Omental fat pad (tissue), 4 donors: Measurements from ENCODE around the genes PRR22, NDUFA11, PSPN and VAV1.

GRCh38 chr19:5713029-5713381, 6.9 kb downstream of the LONP1 start:
- PRO-cap, result no peak
- RAMPAGE, long total RNA, 4 experiments, result no peak in any of the 4 experiments

DNA sequence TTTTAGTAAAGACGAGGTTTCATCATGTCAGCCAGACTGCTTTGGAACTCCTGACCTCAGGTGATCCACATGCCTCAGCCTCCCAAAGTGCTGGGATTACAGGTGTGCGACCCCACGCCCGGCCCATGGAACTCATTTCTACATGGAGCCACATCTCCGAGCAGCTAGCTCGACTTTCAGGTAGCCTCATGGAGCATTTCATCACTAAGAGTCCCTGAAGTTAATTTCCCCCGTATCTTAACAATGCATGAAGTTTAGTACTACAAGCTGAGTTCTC, 6.3 kb downstream of the LONP1 start:
- PRO-cap, result no peak
- RAMPAGE, long total RNA, 4 experiments, result no peak in any of the 4 experiments

DNA sequence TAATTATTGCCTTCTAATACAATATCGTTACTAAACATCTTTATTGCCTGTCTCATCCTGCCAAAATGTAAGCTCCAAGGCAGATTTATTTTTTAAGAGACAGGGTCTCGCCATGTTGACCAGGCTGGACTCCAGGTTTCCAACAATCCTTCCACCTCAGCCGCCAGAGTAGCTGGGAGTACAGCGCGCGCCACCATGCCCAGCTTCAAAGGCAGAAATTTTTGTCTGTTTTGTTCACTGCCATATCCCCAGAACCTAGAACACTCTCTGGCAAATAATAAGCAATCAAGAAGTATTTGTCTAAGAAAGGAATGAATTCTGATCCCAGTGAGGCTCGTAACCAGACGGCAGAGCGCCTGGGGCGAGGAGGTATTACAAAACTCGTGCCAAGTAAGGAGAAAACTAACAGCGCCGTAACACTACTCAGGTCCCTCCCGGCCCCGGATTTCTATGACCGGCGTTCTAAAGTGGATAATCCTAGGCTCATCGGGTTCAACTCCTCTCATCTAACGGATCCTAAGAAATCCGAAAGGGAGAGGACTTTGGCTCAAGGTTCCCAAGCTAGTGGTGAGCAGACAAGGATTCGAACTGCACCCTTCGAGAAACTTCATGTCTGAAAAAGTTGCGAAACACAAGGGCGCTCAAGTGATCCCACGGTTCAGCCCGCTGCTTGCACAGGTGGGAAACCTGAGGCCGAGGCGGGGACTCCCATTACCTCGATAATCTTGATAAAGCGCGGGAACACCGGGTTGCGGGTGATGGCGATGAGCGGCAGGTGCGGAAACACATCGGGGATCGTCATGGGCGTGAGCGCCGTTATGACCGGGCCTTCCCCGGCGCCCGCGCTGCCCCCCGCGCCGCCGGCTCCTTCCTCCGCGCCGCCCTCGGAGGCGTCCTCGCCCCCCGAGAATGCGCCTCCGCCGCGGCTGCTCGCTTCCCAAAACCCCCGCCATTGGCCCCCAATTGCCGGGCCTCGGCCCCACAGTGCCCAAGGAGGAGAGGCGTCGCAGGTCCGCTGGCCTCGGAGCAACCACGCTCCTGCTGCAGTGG, 632 bp downstream of the LONP1 start:
- PRO-cap, result no peak
- RAMPAGE, long total RNA, 4 experiments, result no peak in any of the 4 experiments

DNA sequence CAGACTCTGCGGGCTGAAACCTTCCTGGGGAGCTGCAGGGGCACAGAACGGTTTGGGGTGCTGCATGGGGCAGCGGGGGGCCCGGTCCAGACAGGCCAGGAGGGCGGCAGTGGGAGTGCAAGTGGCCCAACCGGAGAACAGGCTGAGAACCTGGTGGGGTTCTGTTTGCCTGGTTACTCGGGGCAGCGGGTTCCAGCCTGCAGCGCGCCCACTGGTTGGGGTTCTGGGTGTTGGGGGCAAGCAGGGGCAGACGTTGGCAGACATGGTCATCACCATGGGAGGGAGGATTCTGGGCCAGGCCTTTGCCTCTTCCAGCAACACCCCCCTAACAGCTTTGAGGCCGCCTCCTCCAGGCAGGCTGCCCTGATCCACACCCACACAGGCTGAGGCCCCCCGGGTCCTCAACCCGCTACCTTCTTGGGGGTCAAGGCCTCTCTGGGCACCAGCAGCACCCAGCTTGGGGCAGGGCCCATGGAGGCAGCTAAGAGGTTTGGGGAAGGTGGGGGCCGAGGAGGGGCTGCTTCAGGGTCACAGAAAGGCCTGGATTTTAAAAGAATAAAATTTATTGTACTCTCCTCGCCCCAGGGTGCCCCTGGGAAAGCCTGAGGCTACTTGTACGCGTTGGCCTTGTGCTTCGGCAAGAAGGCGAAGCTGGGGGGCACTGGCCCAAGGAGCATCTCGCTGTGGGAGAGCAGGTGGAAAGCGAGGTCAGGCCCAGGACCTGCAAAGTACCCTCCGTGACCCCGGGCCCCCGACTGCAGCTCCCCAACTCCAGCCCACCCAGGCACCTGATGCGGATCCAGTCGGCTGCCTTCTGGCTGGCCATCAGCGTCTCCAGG, at the start of gene PRR22:
Gene PRR22, minus strand, starts transcription at position 152 of the 839 bp plus-strand sequence.
- PRO-cap, result no peak
- RAMPAGE, long total RNA, 4 experiments, result no peak in any of the 4 experiments

DNA sequence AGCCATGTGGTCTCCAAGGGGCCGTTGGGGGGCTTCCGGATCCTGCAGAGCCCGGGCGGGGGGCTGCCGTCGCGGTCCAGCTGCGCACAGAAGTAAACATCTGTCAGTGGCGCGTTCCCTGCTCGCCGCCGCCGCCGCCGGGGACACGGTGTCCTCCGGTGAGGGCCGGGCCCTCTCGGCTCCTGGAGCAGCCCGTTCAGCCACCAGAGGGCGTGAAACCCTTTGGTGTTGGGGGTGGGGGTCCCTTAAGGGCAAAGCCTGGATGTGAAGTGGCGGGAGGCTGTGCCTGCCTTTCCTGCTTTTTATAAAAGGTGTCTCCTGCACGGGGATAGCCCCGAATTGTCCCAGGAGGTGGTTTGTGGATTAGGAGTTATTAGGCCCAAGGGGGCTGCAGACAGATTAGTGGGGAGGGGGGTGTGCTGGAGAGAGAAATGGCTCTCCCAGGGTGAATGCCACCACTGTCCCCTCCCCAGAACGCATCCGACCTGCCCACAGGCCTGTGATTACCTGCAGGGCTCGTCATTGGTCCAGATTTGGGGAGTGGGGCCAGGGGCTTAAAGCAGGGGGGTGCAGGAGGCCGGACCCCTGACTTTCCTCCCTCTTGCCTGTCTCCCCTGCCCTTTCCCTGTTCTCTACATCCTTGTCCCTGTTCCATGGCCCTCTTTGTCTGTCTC, 1.1 kb downstream of the NRTN start:
- PRO-cap, result no peak
- RAMPAGE, long total RNA, 4 experiments, result no peak in any of the 4 experiments

DNA sequence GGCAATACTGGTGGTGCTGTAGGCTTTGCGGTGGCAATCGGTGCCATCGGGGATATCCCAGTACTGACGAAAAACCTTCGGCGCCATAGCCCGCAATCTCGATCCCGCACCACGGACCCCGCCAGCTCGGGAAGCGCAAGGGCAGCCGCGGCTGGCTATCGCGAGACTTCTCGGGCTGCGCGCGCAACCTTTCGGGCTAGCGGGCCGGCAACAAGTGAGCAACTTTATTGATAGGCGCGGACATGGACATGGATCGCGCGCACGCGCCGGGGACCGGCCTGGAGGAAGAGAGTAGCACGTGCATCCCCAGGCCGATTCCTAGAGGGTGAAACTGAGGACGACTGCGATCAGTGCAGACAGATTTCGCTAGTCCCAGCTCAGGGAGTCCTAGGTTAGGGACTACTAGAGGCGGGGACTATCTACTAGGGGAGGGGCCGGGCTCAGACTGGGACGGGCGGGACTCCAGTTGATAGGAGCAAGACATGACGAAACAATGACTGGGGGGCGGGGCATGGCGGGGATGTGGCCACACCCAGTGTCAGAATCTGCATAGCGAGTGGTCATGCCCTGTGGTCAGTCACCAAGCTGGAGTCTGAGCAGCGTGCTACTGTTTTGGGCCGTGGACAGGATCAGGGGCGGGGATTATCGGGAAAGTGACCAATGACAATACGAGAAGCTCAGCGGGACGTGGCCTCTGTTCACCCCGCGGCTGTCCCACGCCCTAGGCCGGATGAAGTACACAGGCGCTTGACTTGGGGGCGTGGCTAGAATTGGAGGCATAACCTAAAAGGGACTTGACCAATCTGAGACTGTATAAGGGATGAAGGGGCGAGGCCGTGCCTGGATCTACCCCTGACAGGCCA, at the start of gene NDUFA11:
Gene NDUFA11, minus strand, starts transcription at position 169 of the 863 bp plus-strand sequence.
- PRO-cap, result unidirectional peak, minus-strand start at position 135 of the sequence
- RAMPAGE, long total RNA, 4 experiments, result start-site peak on the minus strand in 4 of 4 experiments, centred at positions 142 to 147 of the sequence, 351 to 4,772 reads per replicate

GRCh38 chr19:5923687-5923999, 9.6 kb downstream of the CAPS start:
- PRO-cap, result no peak
- RAMPAGE, long total RNA, 4 experiments, result no peak in any of the 4 experiments

- PRO-cap, result no peak
- RAMPAGE, long total RNA, 4 experiments, result no peak in any of the 4 experiments
Observed at GRCh38 chr19:5993410-5994790, 16.0 kb upstream of the RANBP3 start.

- PRO-cap, result no peak
- RAMPAGE, long total RNA, 4 experiments, result no peak in any of the 4 experiments
Observed at GRCh38 chr19:6065585-6066293, 44.6 kb downstream of the RFX2 start.

DNA sequence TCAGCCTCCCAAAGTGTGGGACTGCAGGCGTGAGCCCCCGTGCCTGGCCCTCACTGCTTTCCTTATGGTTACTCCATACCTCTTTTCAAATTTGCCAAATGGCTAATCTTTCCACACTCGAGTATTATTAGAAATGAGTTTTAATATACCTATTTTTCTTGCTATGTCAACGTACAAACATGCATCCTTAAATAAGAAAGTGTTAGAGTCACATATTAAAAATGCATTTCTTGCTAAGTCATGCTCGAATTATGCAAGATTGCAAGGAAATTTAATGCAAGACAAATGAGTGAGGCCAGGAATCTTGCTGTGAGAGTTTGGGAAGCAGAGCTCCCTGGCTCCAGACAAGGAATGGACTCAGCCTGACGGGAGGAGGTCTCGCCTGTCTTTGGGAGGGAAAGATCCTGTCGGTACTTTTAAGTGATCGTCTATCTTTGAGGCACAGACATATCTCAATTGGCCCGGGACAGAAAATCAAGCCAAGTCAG, 39.3 kb downstream of the RFX2 start:
- PRO-cap, result no peak
- RAMPAGE, long total RNA, 4 experiments, result start-site peak on the plus strand in 2 of 4 experiments, centred at positions 323 to 335 of the sequence, 13 to 108 reads per replicate

- PRO-cap, result no peak
- RAMPAGE, long total RNA, 4 experiments, result no peak in any of the 4 experiments
Observed at GRCh38 chr19:6103148-6103780, 7.0 kb downstream of the RFX2 start.

- PRO-cap, result no peak
- RAMPAGE, long total RNA, 4 experiments, result no peak in any of the 4 experiments
Observed at GRCh38 chr19:6107711-6108235, 2.5 kb downstream of the RFX2 start.

- PRO-cap, result no peak
- RAMPAGE, long total RNA, 4 experiments, result no peak in any of the 4 experiments
Observed at GRCh38 chr19:6244041-6244305, 35.8 kb downstream of the MLLT1 start.

GRCh38 chr19:6372308-6372636, 322 bp upstream of the ALKBH7 start:
- PRO-cap, result no peak
- RAMPAGE, long total RNA, 4 experiments, result no peak in any of the 4 experiments

DNA sequence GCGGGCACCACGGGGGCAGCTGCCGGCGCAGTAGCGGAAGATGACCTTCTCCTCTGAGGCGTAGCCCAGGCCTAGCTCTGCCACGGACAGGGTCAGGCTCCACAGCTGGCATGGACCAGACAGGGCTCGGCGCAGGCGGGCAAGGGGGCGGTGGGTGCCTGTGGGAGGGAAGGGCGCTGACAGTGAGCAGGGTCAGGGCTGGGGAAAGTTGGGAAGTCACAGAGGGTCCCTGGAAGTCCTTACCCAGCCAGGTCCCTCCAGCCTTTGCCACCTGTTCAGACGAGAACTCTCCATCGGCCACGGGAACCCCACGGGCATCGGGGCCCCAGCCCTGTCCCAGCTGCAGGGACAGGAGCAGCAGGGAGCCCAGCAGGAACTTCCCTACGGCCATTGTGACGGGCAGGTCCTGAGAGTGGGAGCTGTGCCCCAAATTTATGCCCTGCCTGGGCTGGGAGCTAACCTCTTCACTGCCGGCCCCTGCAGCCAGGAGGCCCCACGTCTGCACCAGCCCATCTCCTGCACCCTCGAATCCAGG, at the start of gene PSPN:
Gene PSPN, minus strand, starts transcription at position 475 of the 535 bp plus-strand sequence.
- PRO-cap, result no peak
- RAMPAGE, long total RNA, 4 experiments, result no peak in any of the 4 experiments

GRCh38 chr19:6384351-6384579, 8.5 kb upstream of the PSPN start:
- PRO-cap, result no peak
- RAMPAGE, long total RNA, 4 experiments, result no peak in any of the 4 experiments

GRCh38 chr19:6468152-6469000, 4.3 kb downstream of the CRB3 start:
- PRO-cap, result no peak
- RAMPAGE, long total RNA, 4 experiments, result no peak in any of the 4 experiments

DNA sequence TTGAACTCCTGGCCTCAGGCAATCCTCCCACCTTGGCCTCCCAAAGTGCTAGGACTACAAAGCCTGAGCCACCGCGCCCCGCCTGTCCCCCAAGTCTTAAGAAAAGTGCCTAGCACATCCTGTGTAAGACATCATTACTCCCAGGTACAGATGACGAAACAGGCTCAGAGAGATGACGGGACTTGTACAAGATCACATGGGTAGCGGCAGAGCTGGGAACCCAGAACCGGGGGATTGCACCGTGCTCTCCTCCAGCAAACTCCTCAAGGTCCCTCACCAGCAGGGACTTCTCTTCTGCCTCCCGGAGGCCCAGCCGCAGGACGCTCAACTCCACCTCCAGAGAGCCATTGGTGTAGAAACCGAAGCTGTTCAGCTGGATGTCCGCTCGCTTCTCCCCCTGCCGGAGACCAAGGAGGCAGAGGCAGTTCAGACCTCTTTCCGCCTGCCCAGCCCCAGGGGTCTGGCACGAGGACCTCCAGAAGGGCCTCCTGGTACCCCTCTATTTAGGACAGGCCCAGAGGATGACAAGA, 1.0 kb downstream of the GPR108 start:
- PRO-cap, result no peak
- RAMPAGE, long total RNA, 4 experiments, result start-site peak on the plus strand in 1 of 4 experiments, centred at position 269 of the sequence, 8 reads per replicate

DNA sequence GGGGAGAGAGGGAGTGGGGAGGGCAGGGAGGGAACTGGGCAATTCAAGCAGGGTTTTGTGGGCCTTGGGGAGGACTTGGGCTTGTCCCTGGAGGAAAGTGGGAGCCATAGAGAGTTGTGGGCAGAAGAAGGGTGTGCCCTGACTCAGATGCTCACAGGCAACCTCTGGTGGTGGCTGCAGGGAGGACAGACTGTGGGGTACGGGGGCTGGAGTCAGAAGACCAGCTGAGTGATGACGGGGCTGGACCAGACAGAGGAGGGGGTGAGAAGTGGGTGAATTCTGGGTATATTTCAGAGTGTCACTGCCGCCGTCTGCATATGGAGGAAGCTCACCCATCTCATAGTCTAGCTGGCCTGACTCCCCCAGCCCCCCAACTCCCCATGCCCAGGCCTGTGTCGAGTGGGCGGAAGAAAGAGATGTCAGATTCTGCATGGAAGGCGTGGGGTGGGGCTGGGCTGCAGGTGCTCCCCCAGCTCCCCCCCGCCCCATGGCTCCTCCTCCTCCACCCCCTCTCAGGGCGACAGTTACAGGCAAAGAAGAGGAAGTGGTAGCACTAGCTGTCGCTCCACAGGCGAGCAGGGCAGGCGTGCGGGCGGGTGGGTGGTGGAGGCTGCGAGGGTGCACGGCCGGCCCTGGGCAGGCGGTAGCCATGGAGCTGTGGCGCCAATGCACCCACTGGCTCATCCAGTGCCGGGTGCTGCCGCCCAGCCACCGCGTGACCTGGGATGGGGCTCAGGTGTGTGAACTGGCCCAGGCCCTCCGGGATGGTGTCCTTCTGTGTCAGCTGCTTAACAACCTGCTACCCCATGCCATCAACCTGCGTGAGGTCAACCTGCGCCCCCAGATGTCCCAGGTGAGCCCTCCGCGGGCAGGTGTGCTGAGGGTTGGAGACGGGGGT, at the start of gene VAV1:
Gene VAV1, plus strand, starts transcription at position 550 of the 898 bp plus-strand sequence.
- PRO-cap, result no peak
- RAMPAGE, long total RNA, 4 experiments, result start-site peak on the plus strand in 1 of 4 experiments, centred at position 581 of the sequence, 15 reads per replicate

GRCh38 chr19:7084138-7085174, 15.0 kb downstream of the ZNF557 start:
- PRO-cap, result no peak
- RAMPAGE, long total RNA, 4 experiments, result no peak in any of the 4 experiments